Occipital lobe (tissue), 2 donors: ENCODE measurements around the gene ZWILCH.

DNA sequence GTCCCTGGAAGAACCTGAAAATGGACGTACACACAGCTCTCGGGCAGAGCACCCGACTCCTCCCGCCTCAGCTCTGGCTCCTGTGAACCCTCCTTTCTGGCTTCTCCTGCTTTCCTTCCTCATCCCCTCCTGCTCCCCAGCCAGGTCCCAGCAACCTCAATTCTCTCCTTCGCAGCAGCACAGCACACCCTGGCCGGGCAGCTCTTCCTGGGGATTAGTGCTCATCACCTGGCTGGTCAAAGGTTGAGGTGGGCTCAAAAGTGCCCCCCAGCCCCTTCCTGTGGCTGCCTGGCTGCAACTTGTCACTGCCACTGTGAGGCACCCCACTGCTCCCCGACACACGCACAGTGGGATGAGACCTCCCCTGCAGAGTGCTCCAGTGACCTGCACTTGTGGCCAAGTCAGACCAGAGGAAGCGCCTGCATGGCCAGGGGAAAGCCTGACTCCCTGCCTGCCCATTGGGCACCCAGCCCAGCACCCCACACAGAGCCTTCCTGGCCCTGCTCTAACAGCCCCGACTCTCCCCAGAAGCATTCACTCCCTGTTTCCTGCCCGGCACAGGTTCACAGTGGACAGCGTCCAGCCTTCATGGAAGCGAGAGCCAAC is 28.0 kb downstream of the RBPMS2 start:
- RAMPAGE, long total RNA = no peak

GRCh38 chr15:64761011-64761684 is 14.2 kb downstream of the RBPMS2 start:
- RAMPAGE, long total RNA = no peak

DNA sequence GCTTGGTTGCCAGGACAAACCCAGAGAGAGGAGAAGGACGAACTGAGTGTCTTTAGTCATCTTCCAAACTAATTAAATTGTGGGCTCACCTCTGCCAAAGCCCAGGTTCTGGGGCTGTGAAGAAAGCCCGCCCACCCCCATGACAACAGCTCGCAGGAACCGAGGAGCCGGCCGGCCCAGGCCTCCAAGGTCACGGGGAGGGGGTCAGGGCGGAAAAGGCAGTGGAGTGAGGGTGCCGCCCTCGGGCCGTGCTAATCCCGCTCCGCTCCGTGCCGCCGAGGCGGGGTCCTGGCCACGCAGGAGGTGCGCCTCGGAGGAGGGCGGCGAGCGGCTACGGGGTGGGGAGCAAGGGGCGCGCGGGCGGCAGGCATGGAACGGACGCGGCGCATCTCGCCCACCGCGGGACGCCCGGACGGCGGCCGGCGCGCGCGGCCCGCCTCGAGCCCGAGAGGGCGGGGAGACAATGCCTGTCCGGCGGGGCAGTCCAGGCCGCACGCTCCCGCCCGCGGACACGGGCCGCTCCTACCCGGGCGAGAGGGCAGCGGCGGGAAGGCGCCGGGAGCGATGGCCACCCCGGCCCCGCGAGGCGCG is 727 bp downstream of the RBPMS2 start:
- RAMPAGE, long total RNA = no peak

DNA sequence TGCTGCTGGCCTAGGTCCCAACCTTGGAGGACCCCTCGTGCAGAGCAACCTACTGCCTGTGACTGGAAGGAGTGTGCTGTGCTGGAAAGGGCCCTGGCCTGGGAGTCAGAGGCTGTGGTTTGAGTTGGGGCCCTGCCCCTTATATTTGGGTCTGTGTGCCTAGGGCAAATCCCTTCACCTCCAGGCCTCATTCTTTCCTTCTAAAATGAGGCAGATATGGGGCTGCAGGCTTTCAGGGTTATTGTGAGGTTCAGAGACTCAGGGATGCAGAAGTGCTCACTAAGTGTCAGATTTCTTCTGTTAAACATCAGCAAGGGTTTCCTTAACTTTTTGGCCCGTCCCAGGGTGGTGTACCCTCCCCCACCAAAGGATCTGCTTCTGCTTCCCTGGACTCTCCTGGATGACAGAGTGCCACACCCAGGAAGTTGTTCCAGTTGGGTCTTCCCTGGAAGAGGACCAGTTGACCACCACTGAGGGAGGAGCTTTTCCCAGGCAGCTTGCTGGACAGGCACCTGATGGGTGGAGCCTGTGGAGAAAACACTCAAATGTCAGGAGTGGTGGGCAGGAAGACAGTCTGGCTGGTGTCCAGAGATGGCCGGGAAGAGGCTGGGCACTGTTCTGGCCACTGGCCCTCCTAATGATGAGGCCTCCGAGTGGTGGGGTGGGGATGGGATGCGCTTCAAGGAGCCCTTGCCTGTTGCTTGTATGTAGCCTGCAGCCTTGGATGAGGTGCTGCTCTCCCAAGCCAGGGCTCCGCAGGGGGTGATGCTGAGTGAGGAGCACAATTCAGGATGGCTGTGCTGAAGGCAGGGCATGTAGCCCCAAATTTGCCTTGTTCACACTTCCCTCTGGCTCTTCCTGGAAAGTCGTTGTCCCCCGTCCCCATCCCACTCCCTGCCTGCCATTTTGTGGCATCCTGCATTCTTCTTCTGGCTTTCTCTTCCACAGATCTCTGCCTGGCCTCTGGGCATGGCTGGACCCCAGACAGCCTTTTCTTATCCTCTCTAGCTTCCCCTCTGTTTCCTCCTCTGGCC is 12.2 kb downstream of the PLEKHO2 start:
- RAMPAGE, long total RNA = no peak

GRCh38 chr15:65054026-65054469 is 8.9 kb downstream of the SLC51B start:
- RAMPAGE, long total RNA = no peak

DNA sequence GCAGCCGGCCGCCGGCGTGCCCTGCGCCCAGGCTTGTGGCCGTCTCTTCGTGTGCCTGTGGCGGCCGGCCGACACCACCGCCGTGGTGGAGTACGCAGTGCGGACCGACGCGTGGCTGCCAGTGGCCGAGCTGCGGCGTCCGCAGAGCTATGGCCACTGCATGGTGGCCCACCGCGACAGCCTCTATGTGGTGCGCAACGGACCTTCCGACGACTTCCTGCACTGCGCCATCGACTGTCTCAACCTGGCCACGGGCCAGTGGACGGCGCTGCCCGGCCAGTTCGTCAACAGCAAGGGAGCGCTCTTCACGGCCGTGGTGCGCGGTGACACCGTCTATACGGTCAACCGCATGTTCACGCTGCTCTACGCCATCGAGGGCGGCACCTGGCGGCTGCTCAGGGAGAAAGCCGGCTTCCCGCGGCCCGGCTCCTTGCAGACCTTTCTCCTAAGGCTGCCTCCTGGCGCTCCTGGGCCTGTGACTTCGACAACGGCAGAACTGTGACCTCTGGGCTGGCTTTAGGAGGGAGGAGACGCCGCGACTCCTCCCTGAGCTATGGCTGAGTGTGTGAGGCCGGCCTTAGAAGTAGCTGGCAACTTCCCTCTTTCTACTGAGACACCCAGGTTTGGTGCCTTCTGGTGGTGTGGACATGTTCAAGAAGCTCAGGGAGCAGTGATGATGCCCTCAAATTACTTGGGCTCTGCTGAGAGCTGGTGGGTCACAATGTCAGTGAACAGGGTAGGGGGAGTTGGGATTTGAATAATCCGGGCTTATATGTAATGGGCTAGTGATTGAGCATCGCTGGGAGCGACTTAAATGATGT is 1.4 kb downstream of the KBTBD13 start:
- RAMPAGE, long total RNA = no peak

DNA sequence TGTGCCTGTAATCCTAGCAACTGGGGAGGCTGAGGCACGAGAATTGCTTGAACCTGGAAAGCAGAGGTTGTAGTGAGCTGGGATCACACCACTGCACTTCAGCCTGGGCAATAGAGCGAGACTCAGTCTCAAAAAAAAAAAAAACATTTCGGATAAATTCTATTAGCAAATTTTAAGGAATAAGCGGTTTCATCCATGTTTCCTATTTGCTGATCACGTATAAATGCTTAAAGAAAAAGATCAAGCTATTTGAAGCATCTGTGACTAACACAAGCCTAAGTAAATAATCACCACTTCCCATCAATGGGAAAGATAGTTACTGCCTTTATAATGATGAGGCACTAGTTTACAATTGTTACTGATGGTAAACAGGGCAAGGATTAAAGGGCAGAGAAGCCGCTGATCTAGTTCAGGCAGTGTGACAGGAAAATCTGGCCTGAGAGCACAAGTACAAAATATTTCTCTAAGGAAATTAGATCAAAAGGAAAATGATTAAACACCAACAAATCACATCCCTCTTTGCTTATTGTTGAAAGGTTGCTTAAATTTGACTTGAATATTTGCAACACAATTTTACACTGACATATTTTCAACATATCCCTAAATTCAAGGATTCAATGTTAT is 13.7 kb downstream of the CLPX start:
- RAMPAGE, long total RNA = no peak

DNA sequence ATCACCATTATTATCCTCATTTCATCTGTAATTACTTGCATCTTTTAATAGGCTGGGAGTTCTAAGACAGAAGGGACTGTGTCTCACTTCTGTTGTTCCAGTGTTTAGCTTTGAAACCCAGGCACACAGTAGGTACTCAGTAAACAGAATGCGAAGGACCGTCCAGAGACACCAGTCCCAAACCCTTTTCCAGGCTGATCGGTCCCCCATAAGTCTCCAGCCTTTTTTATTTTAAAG is 303 bp upstream of the HACD3 start:
- RAMPAGE, long total RNA = no peak

DNA sequence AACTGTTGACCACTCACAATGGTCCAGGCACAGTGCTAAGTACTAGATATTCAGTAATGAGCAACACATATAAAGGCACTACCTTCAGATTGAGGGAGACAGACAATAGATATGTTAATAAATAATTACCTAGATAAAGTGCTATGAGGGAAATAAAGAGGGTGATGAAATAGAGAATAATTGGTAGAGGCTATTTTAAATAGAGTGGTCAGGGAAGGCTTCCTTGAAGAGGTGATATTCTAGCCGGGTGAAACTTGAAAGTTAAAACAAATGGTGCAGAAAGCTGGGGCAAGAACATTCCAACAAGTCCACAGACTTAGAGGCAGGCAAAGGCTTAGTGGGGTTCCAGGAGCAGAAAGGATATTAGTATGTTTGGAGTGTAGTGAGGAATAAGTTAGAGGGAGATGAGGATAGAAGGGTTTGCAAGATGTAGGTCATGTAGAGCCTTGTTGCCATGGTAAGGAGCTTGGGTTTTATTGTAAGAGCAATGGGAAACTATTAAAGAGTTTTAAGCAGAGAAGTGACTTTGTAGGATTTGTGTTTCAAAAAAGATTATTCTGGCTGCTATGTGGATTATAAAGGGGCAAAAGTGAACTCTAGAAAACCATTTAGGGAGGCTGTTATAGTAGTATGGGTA is 10.1 kb downstream of the HACD3 start:
- RAMPAGE, long total RNA = no peak

DNA sequence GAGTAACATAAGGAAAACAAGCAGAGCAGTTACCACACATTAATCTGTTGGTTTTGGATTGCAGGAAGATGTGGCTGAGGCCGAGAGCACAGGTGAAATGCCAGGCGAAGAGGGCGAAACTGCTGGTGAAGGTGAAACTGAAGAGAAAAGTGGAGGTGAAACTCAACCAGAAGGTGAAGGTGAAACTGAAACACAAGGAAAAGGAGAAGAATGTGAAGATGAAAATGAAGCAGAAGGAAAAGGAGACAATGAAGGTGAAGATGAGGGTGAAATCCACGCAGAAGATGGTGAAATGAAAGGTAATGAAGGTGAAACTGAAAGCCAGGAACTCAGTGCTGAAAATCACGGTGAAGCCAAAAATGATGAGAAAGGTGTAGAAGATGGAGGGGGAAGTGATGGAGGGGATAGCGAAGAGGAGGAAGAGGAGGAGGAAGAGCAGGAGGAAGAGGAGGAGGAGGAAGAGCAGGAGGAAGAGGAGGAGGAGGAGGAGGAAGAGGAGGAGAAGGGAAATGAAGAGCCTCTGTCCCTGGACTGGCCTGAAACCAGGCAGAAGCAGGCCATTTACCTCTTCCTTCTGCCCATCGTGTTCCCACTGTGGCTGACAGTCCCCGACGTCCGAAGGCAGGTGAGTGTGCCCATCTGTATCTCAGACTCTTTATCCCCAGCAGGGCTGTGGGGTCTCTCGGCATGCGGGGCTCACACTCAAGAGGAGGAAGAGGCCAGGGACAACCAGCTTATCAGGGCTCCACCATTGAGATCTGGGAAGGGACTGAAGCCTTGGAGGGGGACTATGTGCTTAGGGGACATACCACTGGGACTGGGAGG is 28.8 kb downstream of the SLC24A1 start:
- RAMPAGE, long total RNA = no peak

DNA sequence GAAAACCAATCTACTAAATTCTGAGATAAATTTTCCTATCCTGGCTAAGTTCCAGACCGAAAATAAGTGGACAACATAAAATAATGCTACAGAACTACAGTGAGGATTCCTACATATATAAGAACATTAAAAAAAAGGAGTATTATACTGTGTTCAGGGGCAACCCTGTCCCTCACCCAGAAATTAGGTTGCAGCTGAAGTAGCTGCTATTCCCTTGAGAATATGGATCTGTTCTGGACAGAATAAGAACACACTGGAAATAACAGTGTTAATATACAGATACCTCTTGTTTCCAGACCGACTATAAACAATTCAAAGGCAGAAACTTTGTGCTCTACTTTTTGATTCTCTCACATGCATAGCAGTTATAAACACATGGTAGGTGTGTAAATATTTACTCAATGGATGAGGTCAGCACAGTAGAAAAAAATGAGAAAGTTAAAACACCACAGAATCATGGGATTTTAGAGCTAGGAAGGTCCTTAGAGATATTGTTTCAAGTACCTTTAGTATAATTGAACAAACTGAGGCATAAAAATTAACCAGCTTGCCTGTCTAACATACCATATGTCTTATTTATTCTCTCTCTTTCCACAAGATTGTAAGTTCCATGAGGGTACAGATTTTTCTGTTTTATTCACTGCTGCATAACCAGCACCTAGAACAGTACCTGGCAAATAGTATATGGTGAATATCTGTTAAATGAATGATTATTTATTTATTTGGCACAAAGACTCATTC is 25.2 kb downstream of the DENND4A start:
- RAMPAGE, long total RNA = no peak

- RAMPAGE, long total RNA = no peak
Observed at GRCh38 chr15:65807808-65808072, 15.6 kb upstream of the DENND4A start.

- RAMPAGE, long total RNA = no peak
Observed at GRCh38 chr15:65837662-65837996, 31.7 kb upstream of the RAB11A start.

GRCh38 chr15:65916549-65917106 is 47.3 kb downstream of the RAB11A start:
- RAMPAGE, long total RNA = no peak

GRCh38 chr15:66080596-66081044 is 172.9 kb downstream of the MEGF11 start:
- RAMPAGE, long total RNA = no peak

GRCh38 chr15:66172131-66172769 is 81.3 kb downstream of the MEGF11 start:
- RAMPAGE, long total RNA = no peak

DNA sequence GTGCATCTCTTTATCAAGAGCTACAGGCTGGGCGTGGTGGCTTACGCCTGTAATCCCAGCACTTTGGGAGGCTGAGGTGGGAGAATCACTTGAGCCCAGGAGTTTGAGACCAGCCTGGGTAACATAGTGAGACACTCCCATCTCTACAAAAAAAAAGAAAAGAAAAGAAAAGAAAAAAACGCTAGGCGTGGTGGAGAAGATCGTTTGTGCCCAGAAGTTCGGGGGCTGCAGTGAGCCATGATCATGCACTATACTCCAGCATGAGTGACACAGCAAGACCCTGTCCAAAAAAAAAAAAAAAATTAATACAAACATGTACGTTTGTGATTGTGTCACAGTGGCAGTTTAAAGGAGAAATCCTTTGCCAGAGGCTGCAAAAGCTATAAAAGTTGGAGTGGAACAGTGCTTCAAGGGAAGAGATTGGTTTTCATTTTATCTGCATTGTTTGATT is 909 bp upstream of the DIS3L start:
- RAMPAGE, long total RNA = no peak

- RAMPAGE, long total RNA = start-site peak on the plus strand at chr15:66505068-66505164, 122 and 85 reads in 2 replicates; start-site peak on the plus strand at chr15:66505269-66505336, 287 and 361 reads in 2 replicates
Observed at GRCh38 chr15:66504986-66505823, at the start of gene ZWILCH. Gene ZWILCH, plus strand, starts transcription at chr15:66505326.

GRCh38 chr15:66610851-66611913 is 45.4 kb upstream of the LCTL start:
- RAMPAGE, long total RNA = no peak

- RAMPAGE, long total RNA = no peak
Observed at GRCh38 chr15:66621199-66622731, 56.0 kb upstream of the LCTL start.